HT1080 (cell line): ENCODE measurements around the gene DONSON.

RAMPAGE:
- cytosol, long total RNA, result no peak
- long total RNA, result no peak
- nucleus, long total RNA, result no peak
These were observed 147 bp upstream of the IFNGR2 start for GRCh38 chr21:33403180-33403351.

DNA sequence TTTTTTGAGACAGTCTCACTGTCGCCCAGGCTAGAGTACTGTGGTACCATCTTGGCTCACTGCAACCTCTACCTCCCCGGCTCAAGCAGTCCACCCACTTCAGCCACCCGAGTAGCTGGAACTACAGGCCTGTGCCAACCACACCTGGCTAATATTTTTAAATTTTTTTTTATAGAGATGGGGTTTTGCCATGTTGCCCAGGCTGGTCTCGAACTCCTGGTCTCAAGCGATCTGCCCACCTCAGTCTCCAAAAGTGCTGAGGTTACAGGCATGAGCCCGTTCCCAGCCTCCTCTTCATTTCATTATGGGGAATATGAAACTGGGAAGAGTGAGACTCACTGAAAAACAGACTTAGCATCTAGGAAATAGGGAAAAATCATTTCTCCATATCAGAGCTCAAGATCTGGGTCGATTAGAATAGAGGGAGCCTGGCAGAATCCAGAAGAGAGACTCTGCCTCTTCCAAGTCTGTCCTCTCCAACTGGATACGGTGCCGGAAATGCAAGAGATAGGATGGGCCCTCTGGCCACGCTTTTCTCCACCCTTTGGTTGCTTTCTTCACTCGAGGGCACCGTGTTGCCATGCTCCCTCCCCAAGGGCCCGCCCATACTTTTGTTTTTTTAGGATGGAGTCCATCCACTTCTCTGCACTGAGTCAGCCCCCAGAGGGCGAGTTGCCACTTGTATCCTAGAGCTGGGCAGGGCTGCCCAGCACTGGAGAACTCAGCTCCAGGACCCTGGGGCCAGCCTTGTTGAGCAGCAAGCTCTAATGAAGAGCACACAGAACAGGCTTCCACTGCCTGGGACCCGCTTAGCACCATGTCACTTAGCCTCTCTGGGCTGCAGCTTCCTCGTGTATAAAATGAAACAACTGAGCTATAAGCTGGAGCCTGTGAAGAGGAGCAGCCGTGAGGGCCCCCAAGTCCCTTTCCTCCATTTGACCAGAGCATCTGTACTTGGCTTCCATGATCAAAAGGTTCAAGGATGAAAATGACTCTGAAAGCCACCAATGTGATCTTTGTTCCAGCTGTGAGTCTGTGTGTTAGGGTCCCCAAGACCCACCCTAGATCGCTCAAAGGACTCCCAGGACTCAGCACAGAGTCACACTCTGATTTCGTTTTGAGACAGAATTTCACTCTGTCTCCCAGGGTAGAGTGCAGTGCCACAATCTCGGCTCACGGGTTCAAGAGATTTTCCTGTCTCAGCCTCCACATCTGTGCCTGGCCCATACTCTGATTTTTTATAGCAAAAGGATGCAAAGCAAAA, 25.5 kb downstream of the IFNGR2 start:
RAMPAGE:
- cytosol, long total RNA, result no peak
- long total RNA, result no peak
- nucleus, long total RNA, result no peak

RAMPAGE:
- cytosol, long total RNA, result no peak
- long total RNA, result no peak
- nucleus, long total RNA, result no peak
These were observed 14.5 kb downstream of the SON start for GRCh38 chr21:33557240-33557752.

DNA sequence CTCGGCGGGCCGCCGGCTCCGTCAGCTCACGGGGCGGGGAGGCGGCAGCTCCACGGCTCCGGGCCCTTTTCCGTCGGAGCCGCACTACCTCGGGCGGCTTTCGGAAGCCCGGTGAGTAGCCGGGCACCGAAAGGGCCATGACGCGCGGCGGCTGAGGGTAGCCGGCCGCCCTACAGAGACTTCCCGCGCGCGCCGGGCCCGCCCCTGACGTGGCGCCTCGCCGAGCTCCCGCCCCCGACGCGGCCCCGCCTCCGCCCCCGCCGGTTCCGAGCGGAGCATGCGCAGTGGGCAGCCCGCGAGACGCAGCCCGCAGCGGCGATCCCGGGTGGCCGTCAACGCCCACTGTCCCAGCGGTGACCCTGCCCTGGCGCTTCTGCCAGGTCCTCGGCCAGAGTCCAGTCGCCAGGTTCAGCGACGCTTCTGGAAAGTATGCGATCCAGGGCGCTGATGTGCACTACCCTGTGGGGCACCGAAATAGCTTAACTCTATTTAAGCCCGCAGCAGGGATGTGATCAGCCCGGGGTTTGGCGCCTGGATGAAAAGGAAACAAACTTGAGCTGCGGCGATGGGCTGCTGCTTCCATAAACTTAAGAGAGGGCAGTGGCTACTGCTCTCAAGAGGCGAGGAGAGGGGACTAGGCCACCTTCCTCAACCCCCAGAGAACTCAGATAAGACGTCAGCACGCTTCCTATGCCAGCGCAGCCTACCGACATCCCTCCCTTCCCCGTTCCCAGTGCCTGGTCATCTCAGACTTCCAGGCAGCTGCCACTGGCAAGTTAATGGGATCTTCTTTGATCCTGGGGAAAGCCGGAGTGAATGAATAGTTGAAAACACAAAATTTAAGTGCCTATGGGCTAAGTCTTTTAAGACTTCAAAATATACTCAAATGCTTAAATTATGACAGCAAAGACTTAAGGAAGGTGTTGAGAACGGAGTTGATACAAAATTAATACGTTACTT, at the start of gene DONSON:
Gene DONSON, minus strand, starts transcription at position 182 of the 960 bp plus-strand sequence.
RAMPAGE:
- cytosol, long total RNA, result no peak
- long total RNA, result no peak
- nucleus, long total RNA, result no peak

DNA sequence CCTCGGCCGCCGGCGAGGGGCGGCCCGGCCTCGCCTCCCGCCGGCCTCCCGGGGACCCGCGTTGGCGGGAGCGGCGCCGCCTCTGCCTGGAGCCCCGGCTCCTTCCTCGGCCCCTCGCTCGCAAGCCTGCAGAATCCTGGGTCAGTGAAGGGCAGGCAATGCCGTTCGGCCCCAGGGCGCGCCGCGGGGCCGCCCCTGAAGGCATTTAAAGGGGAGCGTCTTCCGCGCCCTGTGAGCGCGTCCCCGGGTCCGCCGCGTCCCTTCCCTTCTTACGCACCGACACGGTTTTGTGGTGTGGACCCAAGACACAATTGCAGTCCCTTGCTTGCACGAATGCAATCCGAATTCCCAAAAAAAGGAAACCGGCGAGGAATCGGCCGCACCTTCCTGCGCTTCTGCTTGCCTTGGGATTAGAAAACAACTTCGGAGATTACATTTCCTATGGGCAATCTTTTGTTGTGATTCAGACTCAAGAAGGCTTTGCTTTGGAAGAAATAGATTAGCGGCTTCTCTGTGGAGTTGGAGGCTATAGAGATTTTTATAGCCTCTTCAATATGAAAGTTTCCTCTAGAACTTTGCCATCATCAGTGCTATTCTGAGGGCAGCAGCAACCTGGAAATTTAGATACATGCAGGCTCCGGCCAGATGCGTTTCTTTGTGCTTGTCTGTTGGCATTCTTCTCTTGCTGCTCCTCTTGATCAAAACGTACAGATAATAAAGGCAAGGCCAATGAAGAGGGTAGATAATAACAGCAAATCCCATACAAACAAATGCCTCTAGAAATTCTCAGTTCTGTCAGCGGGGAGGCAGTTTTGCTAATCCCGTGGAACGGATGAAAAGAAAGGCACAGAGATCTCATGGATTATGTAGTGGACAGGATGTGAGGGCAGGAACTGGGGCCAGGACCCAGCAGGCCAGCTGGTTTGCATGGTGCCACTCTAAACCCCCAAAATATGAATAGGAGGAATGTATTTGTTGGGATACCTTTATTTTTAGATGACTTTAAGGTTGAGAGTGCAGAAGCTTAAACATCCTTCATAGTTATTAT, 1.1 kb downstream of the ITSN1 start:
RAMPAGE:
- cytosol, long total RNA, result no peak
- long total RNA, result no peak
- nucleus, long total RNA, result no peak

DNA sequence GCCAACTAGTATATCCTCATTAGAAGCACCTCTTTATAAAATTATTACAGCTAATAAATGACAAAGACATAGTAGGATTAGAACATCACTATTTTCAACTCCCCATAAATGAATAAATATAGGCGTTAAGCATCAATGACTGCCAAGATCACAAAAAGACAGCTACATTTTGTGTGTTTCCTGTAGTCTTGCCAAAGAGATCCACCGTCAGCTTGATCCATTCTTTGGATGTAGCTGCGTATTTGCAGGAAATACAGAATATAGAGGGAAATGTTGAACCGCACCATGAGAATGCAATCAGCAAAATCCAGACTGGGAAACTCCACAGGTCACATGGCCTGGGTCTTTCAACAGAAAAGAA, 102.6 kb downstream of the ITSN1 start:
RAMPAGE:
- cytosol, long total RNA, result no peak
- long total RNA, result no peak
- nucleus, long total RNA, result no peak

GRCh38 chr21:33774562-33775225, 132.4 kb downstream of the ITSN1 start:
RAMPAGE:
- cytosol, long total RNA, result no peak
- long total RNA, result no peak
- nucleus, long total RNA, result no peak

GRCh38 chr21:34037575-34037911, 35.8 kb upstream of the MRPS6 start:
RAMPAGE:
- cytosol, long total RNA, result no peak
- long total RNA, result no peak
- nucleus, long total RNA, result no peak

GRCh38 chr21:34087224-34087734, 13.9 kb downstream of the MRPS6 start:
RAMPAGE:
- cytosol, long total RNA, result no peak
- long total RNA, result no peak
- nucleus, long total RNA, result no peak

DNA sequence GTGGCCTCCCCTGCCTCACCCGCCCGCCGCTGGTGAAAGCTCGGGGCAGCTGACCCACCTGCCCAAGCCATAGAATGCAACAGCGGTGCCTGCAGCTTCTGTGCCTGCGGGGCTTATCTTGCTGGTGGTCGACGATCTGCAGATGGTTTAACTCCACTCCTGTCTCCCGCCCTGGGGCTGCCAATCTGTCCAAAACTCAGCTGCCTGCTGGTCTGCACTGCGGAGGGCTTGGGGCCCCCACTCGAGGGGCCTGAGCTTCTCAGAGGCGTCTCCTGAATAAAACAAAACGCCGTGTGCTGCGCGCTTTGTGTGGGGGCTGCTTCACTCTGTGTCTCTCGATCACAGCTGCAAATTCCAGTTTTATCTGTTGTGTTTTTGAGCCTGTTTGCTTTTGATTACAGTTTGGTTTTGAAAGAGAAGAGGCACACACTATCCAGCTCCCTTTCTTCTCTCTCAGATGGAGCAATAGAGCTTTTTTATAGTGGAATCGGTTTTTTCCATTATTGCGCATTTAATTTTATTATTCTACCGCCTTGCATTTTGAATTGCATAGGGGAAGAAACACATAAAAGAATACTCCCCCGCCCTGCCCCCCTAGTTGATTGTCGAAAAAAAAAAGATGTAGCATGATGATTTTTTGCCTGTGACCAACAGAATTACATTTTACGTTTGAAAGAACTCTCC, 86.1 kb downstream of the MRPS6 start:
RAMPAGE:
- cytosol, long total RNA, result no peak
- long total RNA, result no peak
- nucleus, long total RNA, result no peak

RAMPAGE:
- cytosol, long total RNA, result no peak
- long total RNA, result no peak
- nucleus, long total RNA, result no peak
These were observed 112.8 kb downstream of the MRPS6 start for GRCh38 chr21:34185977-34186811.

DNA sequence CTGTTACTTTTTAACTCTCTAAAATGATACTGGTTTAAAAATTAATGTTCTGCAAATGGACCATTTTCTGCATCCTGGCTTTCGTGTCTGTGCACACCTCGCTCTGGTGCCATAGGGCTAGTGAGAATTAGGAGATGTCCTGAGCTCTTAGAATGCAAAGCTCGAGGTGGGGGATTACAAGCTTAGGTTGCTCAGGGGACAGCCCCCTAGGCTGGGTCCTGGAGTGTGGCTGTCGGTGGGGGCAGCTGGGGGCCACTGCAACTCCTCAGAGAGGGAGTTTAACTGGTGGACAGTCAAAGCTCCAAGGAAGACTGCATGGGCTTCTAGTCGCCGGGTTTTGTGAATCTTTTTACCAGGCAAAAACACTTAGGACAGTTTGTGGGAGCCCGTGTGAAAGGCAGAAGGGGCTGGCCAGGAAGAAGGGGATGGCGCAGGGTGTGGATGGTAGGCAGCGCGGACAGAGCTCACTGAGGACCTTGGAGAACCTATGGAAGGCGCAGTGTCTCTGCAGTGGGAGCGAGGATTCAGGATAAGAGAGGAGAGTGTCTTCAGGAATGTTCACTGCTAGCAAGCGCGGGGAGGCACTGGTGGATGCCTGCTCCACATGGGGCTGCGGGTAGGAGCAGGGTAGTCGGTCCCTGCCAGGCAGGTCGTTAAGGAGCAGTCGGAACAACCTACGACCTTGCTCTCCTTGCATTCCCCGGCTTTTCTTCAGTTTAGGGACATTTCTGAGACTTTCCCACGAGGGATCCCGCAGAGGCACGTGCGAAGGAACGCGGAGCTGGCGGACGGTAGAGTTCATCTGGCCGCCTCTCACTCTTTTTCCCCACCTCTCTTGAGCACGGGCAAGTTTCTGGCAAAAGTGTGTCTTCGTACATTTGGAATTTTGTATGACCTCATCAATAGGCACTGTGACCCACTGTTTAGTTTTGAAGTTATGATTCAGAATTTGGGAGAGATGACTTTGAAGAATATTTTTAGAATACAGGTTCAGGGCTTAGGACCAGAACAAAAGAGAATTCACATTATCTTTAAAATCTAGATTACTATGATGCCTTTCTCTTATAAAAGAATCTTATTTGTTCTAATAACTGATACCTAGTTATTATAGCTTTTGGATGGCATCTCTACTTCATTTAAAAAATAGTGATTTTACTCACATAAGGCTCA, 13.0 kb upstream of the KCNE1 start:
RAMPAGE:
- cytosol, long total RNA, result no peak
- long total RNA, result no peak
- nucleus, long total RNA, result no peak

DNA sequence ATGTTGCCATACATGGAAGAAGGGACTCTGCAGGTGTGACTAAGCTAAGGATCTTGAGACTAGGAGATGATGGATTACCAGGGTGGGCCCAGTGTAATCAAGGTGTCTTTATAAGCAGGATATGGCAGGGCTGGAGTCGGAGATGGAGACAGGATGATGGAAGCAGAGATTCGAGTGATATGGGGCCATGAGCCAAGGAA, 31.1 kb upstream of the KCNE1 start:
RAMPAGE:
- cytosol, long total RNA, result no peak
- long total RNA, result no peak
- nucleus, long total RNA, result no peak

RAMPAGE:
- cytosol, long total RNA, result no peak
- long total RNA, result no peak
- nucleus, long total RNA, result no peak
These were observed 40.9 kb upstream of the KCNE1 start for GRCh38 chr21:34552526-34553668.

DNA sequence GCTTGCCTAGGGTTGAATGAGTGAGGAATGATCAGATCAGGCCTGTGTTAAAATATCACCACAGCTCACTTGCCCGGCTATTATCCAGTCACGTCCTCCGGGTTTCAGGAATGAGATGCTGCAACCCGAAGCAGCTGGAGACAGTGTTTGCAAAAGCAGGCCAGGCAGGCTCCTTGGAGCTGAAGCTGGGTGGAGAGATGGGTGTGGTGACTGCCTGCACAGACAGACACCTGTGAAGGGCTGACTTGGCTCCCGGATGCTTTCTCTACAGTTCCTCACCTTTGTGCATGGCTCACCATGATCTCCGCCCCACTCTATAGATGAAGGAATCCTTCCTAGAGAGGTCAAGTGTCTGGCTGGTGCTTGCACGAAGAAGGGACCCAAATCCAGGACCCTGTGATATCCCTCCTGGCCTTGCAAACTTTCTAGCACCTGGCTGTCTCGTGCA, 34.5 kb downstream of the RCAN1 start:
RAMPAGE:
- cytosol, long total RNA, result no peak
- long total RNA, result no peak
- nucleus, long total RNA, result no peak

DNA sequence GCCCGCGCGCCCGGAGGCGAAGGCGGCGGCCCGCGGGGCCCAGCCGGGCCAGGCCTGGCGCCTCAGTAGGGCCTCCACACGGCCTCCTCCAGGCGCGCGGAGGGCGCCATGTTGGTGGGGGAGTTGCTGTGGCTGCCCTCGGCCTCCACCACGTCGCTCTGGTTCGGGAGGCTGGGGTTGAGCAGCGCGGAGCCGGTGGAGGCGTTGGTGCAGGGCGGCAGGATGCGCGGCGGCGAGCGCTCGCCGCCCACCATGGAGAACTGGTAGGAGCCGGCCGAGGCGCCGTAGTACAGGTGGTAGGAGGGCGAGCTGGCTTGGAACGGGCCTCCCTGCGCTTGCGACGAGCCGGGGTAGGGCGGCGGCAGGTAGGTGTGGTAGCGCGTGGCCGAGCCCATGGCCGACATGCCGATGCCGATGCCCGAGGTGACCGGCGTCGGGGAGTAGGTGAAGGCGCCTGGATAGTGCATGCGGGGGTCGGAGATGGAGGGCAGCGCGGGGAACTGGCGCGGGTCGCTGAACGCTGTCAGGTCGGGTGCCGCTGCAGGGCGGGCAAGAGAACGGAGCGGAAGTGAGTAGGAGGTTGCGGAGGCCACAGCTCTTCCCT, 123.4 kb downstream of the CLIC6 start:
RAMPAGE:
- cytosol, long total RNA, result no peak
- long total RNA, result no peak
- nucleus, long total RNA, result no peak

DNA sequence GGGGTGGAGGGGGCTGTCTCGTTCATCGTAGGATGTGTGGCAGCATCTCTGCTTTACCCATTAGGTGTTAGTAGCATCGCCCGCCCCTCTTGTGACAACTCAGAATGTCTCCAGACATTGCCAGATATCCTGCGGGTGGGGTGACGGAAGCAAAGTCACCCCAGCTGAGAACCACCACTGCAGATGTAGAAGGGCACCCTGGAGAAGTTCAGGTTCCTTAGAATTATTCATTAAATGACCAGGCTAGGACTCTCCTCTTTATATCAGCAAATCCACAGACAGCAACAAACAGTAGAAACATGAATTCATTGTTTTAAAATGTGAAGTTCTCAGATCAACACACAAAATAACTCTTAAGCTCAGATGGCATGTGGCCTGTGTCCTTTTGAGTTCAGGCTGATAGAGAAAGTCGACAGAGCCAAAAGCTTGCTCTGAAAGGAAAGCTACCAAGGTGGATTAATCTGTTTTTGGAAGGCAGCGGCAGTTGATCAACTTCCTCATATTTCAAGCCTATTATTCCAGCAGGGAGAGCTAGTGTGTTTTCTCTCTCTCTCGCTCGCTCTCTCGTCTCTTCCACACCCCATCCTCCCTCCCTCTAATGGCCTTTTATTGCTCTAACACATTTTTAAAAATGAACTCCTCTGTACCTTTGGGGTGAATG, 126.1 kb downstream of the CLIC6 start:
RAMPAGE:
- cytosol, long total RNA, result no peak
- long total RNA, result no peak
- nucleus, long total RNA, result no peak

DNA sequence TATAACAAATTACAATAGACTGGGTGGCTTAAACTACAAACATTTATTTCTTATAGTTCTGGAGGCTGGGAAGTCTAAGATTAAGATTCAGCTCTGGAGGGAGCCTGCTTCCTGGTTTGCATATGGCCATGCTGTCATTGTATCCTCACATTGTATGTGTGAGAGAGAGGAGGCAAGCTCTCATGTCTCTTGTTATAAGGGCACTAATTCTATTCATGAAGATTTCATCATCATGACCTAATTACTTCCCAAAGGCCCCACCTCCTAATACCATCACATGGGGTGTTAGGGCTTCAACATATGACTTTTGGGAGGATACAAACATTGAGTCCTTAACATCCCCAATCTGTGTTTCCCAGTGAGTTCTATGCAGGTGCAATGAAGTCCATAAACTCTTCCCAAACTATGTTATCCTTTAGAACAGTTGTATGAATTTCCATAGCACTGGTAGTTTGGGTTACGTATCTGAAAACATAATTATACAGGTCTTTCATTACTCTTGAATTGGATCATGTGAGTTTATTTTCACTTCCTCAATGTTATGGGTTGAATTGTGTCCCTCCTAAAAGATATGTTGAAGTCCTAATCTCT, 124.3 kb downstream of the RUNX1 start:
RAMPAGE:
- cytosol, long total RNA, result no peak
- long total RNA, result no peak
- nucleus, long total RNA, result no peak

GRCh38 chr21:35021840-35022489, 27.1 kb downstream of the RUNX1 start:
RAMPAGE:
- cytosol, long total RNA, result no peak
- long total RNA, result no peak
- nucleus, long total RNA, result no peak

DNA sequence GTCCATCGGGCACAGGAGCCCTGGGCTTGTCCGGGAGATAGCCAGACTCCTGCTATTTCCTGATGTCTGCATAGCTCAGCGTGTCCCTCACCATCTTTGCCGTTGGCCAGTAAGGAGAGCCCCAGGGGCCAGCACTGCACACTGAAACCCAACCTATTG, 2.3 kb downstream of the RUNX1 start:
RAMPAGE:
- cytosol, long total RNA, result no peak
- long total RNA, result no peak
- nucleus, long total RNA, result no peak